Cardiac fibroblast (primary cell): ENCODE measurements around the genes FGG, ASIC5 and TDO2.

DNA sequence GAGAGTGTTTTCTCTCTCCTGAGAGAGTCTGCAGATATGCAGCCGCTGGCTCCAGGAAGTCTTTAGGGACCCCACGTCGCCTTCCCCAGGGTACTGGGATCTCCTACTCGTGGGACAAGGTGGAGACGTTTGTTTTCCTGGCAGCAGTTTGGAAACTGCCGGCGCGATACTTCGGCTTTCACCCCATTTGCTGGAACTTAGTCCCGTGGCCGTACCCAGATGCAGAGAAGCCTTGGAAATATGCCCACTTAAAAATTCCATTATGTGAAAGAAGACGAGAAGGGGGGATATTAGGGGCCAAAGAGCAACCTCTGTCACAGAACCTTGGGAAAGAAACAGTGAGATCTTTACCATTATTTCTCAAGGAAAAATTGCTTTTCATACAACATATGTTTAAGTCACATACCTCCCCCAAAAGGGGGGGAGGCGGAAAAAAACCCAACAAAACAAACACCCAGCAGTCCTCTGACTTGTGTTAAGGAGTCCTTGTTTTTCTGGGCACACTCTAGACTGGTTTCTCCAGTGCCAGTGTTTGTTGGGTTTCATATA, 72.7 kb downstream of the TMEM131L start:
- RRBS = no CpG with 5 or more reads among the region's 13 CpGs

DNA sequence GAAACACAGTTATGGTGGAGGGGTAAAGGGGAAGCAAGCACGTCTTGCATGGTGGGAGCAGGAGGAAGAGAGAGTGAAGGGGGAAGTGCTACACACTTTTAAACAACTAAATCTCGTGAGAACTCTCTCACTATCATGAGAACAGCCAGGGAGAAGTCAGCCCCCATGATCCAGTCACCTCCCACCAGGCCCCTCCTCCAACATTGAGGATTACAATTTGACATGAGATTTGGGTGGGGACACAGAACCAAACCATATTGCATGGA, 74.9 kb upstream of the TLR2 start:
- RRBS = no CpG with 5 or more reads among the region's 2 CpGs

- RRBS = 2% methylated on average over 21 of the region's 49 CpGs
Observed at GRCh38 chr4:153684503-153685167, 555 bp downstream of the TLR2 start.

DNA sequence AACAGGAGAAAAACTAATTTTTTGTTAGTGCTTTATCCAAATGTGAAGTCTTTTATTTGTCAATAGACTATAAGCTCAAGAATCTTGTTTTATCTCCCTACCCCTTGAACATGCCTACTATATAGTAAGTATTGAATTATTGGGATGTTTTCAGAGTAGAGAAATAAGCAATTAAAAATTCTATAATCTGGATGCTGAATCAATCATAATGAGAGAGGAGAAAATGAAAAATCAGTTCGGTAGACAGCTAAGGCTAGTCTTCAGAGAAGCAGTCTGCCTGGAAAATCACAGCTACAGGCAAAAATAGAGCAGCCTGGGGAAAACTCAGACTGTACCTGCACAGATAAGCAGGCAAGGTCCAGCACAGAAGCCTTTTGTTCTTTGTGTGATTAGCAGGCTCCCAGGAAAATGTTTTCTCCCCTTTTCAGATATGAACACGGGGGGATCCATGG, 24.3 kb downstream of the TLR2 start:
- RRBS = no CpG with 5 or more reads among the region's 2 CpGs

DNA sequence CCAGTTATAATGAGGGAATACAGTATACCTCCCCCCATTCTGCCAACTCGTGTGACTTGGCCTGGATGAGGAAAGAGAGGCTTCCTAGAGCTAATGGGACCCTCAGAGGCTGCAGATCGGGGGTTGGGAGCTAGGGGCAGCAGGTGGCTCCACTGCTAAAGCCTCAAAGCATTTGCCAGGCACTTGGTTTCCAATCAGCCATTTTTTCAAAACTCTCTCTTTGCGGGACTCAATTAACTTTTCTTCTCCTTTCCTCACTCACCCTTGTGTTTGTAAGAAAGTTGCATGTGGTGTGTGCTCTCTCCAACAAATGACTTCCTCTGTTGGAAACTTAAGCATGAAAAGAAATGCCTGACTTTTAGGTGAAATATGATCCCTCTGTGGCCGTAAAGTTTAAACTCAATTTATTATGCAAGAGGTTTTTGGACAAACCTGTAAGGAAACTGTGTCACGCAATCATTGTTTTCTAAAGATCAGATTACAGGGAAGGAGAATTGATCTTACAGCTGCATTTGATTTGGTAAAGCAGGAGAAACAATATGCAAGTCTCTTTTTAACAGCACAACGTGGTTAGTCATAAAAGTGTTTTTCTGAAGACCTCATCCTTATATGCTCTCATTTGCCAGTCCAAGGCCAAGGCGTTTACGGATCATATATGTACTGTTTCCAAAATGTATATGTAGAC, 7.0 kb downstream of the SFRP2 start:
- RRBS = no CpG with 5 or more reads among the region's 8 CpGs

GRCh38 chr4:153789663-153790362, 930 bp upstream of the SFRP2 start:
- RRBS = 55% methylated on average over 1 of the region's 24 CpGs

GRCh38 chr4:154506978-154507577, 15.5 kb upstream of the DCHS2 start:
- RRBS = no CpG with 5 or more reads among the region's 4 CpGs

DNA sequence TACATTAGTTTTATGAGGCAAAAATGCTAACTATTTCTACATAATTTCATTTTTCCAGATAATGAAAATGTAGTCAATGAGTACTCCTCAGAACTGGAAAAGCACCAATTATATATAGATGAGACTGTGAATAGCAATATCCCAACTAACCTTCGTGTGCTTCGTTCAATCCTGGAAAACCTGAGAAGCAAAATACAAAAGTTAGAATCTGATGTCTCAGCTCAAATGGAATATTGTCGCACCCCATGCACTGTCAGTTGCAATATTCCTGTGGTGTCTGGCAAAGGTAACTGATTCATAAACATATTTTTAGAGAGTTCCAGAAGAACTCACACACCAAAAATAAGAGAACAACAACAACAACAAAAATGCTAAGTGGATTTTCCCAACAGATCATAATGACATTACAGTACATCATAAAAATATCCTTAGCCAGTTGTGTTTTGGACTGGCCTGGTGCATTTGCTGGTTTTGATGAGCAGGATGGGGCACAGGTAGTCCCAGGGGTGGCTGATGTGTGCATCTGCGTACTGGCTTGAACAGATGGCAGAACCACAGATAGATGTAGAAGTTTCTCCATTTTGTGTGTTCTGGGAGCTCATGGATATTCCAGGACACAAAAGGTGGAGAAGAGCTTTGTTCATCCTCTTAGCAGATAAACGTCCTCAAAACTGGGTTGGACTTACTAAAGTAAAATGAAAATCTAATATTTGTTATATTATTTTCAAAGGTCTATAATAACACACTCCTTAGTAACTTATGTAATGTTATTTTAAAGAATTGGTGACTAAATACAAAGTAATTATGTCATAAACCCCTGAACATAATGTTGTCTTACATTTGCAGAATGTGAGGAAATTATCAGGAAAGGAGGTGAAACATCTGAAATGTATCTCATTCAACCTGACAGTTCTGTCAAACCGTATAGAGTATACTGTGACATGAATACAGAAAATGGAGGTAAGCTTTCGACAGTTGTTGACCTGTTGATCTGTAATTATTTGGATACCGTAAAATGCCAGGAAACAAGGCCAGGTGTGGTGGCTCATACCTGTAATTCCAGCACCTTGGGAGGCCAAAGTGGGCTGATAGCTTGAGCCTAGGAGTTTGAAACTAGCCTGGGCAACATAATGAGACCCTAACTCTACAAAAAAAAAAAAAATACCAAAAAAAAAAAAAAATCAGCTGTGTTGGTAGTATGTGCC, 5.1 kb downstream of the FGB start:
- RRBS = no CpG with 5 or more reads among the region's 8 CpGs

GRCh38 chr4:154591990-154592436, 1.5 kb upstream of the FGA start:
- RRBS = no CpG with 5 or more reads among the region's 1 CpG

DNA sequence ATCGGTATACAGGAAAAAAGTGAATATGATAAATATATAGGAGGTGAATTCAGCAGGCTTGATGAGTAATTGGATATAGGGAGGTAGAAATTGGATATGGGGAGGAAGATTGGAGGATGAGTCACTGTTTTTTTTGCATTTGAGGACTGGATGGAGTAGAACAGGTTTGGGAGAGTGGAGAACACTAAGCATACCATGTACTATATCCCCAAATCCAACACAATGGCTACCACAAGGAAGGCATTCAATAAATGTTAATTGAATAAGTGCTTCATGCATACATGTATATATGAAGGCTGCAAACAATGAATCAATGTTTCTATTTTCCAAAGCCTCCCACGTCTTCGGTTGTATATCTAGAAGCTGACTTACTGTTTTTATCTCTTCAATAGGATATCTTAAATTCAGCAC, 9.7 kb downstream of the FGG start:
- RRBS = no CpG with 5 or more reads among the region's 3 CpGs

GRCh38 chr4:154608907-154609961, 3.2 kb downstream of the FGG start:
- RRBS = no CpG with 5 or more reads among the region's 7 CpGs

DNA sequence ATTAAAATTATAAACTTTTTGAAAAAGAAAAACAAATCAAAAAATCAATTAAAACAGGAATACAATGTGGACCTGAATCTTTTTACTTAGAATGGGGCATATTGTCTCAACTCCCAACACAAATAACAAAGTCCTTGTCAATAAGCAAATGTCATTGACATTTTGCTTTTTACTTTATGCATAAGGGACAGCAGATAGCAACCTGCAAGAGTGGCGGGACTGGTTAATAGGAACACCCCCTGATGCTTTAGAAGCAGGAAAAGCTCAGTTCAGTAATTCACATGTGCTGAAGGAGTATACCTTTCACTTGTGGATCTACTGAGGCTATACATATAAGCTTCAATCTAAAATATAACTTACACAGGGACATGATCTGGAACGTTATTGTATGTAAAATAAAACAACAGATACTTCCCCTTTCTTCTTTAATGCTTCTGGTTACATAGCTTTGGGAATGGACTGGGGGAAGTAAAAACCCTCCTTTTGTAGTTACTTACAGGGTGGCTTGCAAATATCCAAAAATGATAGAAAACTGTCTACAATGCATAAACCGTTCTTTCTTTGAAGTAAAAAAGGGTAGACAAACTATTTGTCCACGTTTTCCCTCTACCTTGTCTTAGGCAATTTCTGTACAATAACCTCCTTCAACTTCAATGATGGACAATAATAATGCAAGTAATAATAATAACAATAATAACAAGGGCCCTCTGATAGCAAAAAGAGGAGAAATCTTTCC, 1.9 kb downstream of the FGG start:
- RRBS = no CpG with 5 or more reads among the region's 4 CpGs

GRCh38 chr4:154612109-154613138, at the start of gene FGG:
Gene FGG (minus strand): TSS chr4:154612656.
- RRBS = no CpG with 5 or more reads among the region's 8 CpGs

DNA sequence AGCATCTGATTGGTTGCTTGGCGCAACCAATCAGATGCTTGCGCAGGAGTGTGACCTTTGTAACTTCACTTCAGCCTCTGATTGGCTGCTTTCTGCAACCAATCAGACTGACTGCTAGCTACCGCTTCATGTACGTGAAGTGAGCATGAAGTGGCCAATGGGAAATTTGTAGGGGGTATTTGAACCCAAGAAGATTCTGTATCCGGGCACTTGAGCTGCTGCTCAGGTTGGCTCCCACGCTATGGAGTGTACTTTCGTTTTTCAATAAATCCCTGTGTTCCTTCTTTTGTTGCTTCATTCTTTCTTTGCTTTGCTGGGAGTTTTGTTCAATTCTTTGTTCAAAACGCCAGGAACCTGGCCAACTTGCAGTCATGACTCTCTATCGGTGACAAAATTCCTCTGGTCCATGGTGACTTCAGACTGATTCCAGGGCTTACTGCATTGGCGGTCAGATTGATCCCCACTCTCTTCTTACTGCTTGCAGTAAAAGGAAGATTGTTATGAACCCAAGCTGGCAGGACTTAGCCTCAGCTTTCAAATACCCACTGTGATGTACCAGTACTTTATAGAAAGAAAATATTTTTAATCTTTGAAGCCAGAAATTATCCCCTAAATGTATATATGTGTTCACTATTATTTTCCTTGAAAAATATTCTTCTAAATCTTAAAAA, 46.5 kb upstream of the FGG start:
- RRBS = no CpG with 5 or more reads among the region's 10 CpGs

- RRBS = no CpG with 5 or more reads among the region's 1 CpG
Observed at GRCh38 chr4:155866183-155866436, at the start of gene ASIC5. Gene ASIC5 (minus strand): TSS chr4:155866277.

DNA sequence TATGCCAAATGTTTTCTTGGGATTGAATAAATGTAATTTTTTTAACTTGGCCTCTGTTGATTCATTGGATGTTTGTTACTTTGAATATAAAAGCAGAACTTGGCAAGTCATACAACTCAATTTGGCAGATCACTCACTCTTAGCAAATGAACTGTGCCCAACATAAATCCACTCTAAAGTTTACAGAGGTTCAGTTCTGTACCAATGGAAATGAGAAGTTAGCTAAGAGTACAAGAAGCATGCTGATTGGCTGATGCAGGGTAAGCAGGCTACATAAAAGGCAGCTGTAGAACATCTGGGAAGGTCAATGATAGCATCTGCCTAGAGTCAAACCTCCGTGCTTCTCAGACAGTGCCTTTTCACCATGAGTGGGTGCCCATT, at the start of gene TDO2:
TDO2 (plus strand) TSS at position 302 of the 381 bp plus-strand sequence.
- RRBS = no CpG with 5 or more reads among the region's 1 CpG

DNA sequence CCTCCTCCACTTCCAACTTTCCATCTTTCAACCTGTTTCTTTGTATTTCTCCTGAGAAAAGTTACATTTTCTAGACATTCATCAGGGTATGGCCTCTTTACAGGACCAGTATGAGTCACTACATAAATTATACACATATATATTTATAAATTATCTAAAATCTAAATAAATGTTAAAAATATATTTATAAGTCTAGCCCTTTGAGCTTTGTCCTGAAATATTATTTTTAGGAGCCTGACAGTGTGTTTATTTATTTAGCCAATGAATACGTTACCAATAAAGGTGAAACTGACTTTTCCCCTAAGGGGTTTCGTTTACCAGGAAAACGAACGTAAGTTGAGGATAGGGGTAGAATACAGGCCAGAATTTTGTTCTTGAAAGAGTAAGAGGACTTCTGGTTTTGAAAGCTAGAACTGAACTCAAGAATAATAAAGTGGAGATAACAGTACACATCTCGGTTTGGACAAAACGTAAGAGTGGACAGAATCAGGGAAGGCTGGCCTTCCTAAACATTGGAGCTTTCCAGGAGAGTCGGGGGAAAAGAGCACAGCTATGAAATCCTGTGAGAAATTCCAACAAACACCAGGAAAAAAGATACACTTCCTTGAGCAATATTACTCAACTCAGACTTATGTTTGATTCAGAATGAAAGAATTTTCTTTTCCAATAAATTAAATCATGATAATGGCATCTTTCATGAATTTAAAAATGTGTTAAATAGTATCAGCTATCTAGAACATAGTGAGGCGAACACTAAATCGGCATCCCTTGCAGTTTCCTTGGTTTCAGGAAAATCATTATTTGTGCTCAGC, 1.3 kb downstream of the CTSO start:
- RRBS = no CpG with 5 or more reads among the region's 9 CpGs

DNA sequence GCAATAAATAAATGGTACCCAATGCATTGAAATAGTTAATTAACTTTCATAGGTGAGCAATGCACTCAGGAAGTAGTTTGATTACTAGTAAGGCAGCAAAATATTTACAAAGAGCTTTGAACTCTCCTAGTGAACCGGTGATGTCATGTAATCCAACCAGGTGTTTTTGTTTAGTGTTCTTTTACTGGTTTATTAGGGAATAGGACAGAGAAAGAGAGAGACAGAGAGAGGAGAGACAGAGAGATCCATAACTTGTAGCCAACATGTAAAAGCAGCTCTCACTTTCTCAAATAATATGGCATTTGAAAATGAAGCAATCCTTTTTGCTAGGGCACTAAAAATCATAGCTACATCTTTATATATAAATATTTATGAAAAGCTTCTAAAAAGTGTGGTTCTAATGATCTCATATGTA, 228.7 kb upstream of the CTSO start:
- RRBS = no CpG with 5 or more reads among the region's 1 CpG

GRCh38 chr4:158030222-158030613, 142.6 kb downstream of the GASK1B start:
- RRBS = no CpG with 5 or more reads among the region's 3 CpGs